Measurements from ENCODE around the genes BBIP1 and ADRA2A.

- RRBS = no CpG with 5 or more reads among the region's 3 CpGs
Observed at GRCh38 chr10:110506635-110506945, 8.9 kb downstream of the DUSP5 start.

DNA sequence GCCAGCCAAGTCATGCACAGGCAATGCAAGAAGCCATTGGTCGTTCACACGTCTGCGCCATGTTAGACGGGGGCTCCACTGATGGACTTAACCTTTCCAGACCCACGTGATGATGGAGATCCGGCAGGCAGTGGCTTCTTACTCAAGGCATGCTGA, 54.8 kb downstream of the RBM20 start:
- RRBS = no CpG with 5 or more reads among the region's 6 CpGs

DNA sequence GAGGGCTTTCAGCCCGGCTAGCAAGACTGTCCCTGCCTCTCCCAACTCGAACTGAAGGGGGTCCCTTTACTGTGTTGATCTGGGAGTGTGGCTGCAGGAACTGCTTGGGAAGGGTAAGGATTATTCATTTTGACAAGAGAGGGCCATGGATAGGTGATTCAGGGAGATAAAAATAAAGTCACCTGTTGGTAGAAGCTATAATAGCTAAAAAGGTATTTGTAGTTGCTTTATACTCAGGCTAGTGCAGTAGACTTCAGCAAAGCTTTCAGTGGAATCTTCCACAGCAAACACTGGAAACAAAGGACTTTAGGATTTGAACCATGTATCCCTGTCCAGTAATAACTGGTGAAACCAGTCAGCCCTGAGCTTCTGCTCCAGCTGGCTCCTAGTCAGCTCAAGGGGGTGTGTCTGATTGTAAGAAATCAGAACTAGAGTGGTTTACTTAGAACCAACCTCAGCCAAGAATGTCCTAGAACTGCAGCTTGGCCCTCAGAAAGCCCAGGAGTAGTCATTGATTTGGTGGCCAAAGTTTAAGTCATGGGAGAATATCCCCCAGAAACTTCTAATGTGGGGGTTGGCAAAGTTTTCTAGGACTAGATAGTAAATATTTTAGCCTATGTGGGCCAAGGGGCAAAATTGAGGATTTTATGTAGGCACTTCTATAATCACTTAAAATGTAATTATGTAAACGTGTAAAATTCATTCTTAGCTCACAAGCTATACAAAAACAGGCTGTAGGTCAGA, 52.9 kb upstream of the PDCD4 start:
- RRBS = no CpG with 5 or more reads among the region's 3 CpGs

- RRBS = no CpG with 5 or more reads among the region's 8 CpGs
Observed at GRCh38 chr10:110823878-110824563, 47.7 kb upstream of the PDCD4 start.

GRCh38 chr10:110833851-110834529, 37.7 kb upstream of the PDCD4 start:
- RRBS = no CpG with 5 or more reads among the region's 13 CpGs

- RRBS = no CpG with 5 or more reads among the region's 7 CpGs
Observed at GRCh38 chr10:110852079-110852772, 19.5 kb upstream of the PDCD4 start.

DNA sequence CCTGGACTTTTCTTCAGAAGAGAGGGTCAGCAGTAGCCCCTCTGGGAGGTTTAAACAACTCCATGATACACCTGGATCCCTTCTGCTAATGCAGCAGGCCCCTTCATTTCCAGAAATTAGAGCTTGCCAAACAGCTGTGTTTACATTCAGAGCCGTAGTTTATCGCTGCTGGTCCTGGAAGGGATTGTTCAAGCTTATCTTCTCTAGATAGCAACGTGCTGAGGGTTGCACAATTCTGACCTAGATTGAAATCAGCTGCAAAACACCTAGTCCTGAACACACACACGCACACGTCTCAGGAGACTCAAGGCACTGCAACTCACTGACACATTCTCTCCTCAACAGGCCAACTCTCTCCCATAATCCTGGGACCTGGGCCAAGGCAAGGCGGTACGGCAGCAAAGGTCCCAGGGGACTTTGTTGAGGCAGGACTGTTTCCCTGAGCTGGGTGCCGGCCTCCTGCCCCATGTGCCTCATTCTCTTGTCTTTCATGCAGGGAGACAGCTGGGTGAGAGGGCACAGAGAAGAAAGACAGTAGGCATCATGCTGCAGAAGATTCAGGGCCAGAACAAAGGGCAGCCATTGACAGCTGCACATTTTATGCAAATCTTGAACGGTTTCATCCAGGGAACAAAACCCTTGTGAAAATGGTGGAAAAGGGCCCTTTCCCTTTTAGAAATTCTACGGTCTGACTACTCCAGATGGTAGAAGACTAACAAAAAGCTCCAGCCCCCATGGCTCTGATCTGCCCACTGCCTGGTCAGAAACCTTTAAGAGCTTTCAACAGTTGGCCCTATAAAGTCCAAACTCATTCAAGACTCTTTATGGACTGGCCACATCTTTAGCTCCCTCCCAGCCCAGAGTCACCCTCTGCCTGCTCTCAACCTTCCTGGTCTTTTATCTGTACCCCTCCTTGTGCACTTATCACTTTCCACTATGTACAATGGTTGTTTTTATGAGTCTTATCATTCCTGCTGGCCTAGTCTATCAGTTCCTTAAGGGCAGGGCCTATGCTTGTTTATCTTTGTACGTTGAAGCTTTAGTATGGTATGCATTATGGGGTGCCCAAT, 13.9 kb upstream of the PDCD4 start:
- RRBS = no CpG with 5 or more reads among the region's 11 CpGs

DNA sequence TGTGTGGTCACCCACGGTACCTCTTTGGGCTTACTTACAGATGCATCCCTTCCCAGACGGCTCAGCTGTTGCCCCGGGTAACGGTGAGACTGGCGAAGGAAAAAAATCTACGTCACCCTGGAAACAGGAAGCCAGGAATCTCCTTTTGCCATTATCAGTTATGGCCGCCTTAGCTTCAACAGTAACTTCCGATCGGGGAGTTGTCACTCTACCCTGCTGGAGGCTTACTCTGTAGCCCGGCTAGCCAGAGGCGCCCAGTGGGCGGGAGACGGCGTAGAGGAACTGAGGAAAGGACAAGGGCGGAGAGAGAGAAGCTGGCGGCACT, at the start of gene BBIP1:
Gene BBIP1, minus strand, starts transcription at position 98 of the 325 bp plus-strand sequence.
- RRBS = under 1% methylated on average over 6 of the region's 16 CpGs

GRCh38 chr10:110954755-110955608, 35.6 kb downstream of the SHOC2 start:
- RRBS = no CpG with 5 or more reads among the region's 7 CpGs

GRCh38 chr10:111076073-111076656, 664 bp upstream of the ADRA2A start:
- RRBS = under 1% methylated on average over 11 of the region's 42 CpGs

DNA sequence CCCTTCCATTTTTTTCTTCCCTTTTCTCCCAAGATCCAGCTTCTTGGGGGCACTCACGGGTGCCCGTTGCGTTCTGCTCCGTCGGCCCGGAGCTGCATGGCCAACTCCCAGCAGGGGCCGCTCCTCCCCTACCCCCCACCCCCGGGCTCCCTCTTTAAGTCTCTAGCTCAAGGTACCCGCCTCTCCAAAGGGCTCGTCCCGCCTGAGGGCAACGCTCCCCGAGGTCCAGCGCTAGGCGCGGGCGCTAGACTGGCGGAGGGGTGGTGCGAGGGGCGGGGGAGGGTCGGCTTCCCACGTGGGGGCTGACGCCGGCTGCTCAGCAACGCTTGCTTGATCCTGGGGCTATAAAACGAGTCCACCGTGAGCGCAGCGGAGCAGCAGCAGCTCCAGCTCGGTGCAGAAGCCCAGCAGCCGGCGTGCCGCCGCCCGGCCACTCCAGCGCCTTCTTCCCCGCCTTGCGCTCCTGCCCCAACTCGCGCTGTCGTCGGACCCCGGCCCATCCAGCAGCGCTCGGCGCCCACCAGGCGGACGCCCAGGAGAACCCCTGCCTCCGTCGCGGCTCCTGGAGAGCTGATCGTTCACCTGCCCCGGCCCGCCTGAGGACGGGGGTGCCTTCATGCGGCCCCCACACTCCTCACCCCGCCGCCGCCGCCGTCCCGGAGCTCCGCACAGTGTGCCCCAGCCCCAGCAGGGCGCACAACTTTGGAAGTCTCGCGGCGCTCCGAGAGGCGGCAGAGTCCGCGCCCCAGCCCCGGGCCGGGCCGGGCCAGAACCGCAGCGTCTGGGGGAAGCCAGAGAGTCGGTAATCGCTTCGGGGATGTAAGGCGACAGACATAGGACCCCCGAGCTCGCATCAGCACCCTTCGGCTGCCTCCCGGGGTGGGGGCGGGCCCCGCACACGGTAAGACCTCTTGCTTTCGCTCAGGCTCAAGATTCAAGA, at the start of gene ADRA2A:
Gene ADRA2A, plus strand, starts transcription at position 373 of the 940 bp plus-strand sequence.
- RRBS = 2% methylated on average over 51 of the region's 88 CpGs

DNA sequence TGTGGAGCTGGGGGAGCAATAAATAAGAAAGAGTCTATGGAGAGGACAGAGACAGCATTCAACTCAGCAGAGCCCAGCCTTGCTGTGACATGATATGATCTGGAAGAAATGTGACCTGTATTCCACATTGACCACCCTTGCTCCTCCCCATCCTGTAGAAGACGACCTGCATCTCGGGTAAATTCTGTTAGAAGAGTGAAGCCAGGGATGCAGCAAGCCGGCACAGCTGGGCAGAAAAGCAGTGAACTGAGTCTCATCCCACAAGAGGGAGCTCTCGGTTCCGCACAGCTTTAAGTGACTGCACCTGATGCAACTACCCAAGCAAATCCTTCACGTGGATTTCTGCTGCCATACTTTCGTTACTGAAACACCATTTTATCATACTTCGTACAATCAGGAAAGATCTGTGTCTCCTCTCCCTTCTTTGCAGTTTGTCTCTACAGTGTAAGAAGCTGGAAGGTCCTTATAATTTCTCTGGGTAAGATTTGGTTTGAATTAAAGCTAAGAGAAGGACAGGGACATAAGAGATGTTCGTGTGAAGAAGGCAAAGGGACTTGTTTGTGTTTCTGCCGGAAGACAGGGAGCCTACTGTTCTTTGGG, 427.1 kb downstream of the GPAM start:
- RRBS = no CpG with 5 or more reads among the region's 10 CpGs

- RRBS = no CpG with 5 or more reads among the region's 1 CpG
Observed at GRCh38 chr10:112241988-112242317, 41.2 kb upstream of the TECTB start.

DNA sequence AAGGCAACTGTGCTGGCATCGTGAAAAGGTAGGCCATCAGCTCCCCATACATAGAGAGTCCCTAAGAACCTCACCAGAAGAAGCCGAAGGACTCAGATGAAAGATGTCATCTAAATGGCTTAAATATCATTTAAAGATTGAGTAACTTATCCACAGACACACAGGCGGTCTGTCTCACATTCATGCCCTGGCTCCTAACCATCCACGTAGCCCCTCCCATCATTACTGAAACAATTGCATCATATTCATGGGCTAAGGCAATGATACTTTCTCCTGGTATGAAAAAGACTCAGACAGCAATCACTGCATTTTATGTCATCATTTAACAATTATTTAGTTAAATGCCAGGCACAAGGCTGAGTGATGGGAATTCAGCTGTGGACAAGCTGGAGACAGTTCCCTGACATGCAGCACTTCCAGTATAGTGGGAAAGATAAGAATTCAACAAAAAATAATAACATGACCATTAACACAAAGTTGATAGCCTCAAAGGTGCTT, 11.2 kb upstream of the TECTB start:
- RRBS = no CpG with 5 or more reads among the region's 4 CpGs

GRCh38 chr10:112335757-112336215, 38.1 kb upstream of the ACSL5 start:
- RRBS = no CpG with 5 or more reads among the region's 4 CpGs

DNA sequence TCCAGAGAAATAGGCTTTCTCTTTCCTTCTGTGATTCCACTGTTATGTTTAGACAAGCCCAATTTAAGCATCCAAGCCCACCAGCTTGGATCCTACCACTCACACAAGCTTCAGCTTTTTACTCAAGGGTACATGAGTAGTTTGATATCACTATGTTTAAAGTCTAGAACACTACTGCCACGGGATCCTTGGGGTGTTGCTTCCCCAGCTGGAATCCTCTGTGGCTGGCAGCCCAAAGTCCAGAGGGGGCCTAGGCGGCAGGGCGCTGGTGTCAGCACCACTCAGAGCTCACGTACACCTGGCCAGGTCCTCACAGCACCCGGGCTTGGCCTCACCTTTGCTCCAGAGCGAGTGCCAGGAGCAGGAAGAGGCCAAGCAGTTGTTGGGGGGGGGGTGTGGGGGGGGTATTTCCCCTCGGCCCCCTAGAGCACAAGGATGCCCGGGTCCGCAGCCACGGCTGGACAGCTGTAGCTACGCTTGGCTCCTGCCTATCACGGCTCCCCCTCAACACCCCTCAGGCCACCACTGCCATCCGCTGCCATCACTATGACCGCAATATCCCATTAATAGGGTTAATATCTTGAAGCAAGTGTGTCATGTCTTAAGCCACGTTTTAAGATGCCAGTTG, 17.0 kb downstream of the ZDHHC6 start:
- RRBS = 100% methylated on average over 2 of the region's 15 CpGs

DNA sequence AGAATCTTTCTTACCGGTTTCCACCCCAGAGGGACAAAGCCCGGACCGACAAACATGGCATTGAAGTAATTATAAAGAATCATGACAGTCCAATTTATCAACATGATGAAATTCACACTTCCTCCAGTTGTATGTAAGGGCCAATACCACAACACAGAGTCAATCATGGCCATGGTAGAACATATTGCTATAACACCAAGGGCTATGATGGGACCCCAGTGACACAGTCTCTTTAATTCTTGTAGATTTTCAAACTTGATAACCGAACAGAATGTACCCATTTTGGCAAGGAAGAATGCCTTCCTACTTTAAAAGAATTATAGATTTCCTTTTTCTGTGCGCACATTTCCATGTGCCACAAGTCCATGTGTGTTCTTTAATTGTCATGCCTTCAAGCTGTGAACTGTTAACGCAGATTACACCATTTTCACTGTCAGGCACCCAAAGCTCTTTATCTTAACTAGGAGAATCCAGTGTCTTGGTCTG, 1.5 kb downstream of the ZDHHC6 start:
- RRBS = no CpG with 5 or more reads among the region's 6 CpGs

GRCh38 chr10:112445649-112446645, 767 bp downstream of the ZDHHC6 start:
- RRBS = no CpG with 5 or more reads among the region's 16 CpGs

- RRBS = no CpG with 5 or more reads among the region's 20 CpGs
Observed at GRCh38 chr10:112845000-112845526, 105.0 kb upstream of the TCF7L2 start.

All from hTERT-HM (cell line).